Epithelial cell of esophagus (primary cell): ENCODE results near the genes ESCO1, SNRPD1 and CABLES1.

DNA sequence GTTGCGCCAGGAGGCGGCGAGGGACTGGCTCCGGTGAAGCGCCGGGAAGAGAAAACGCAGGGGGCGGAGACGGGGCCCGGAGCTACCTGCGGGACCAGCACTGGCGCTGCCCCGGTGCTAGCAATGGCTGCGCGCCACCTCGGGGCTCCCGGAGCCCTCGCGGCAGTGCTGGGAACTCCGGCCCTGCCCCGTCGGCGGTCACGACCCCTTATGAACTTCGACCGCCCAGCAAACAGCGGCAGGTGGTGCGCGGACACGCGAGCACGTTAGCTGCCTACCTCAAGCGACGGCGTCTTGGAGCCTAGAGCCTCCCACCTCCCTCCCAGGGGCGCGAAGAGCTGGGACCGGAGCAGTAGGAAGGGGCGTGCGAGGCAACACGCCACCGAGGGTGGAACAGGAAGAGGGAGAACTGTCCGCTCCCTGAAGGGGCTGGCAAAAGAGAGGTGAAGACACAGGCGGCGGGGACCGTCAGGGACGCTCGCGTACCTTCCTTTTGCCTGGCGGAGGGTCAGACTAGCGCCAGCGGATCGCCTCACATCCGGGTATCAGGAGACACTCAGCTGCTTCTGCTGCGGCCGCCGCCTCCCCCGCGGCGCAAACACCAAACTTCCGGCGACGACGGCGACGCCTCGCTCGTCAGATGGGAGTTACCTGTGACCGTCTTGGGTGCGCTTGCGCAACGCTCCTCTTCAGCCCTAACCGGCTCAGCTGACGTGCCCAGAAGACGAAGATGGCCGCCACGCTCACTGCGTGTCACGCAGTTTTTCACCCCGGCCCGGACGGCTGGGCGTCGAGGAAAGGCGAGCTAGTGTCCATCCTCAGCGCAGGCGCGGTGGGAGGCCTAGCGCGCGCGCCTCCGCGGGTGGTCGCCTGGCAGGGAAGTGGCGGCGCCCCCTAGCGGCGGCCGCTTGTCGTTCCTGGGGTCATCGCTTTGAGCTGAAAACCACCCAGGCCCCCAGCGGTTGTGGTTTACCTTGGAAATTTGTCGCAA lies at the start of gene ESCO1:
ESCO1 (minus strand) TSS at position 568 of the 991 bp plus-strand sequence.
- RRBS: 1% methylated on average over 36 of the region's 104 CpGs

GRCh38 chr18:21611994-21613159 lies at the start of gene SNRPD1:
SNRPD1 (plus strand) TSS chr18:21612314.
- RRBS: 1% methylated on average over 19 of the region's 65 CpGs

GRCh38 chr18:21635711-21636526 lies 23.8 kb downstream of the SNRPD1 start:
- RRBS: no CpG with 5 or more reads among the region's 12 CpGs

DNA sequence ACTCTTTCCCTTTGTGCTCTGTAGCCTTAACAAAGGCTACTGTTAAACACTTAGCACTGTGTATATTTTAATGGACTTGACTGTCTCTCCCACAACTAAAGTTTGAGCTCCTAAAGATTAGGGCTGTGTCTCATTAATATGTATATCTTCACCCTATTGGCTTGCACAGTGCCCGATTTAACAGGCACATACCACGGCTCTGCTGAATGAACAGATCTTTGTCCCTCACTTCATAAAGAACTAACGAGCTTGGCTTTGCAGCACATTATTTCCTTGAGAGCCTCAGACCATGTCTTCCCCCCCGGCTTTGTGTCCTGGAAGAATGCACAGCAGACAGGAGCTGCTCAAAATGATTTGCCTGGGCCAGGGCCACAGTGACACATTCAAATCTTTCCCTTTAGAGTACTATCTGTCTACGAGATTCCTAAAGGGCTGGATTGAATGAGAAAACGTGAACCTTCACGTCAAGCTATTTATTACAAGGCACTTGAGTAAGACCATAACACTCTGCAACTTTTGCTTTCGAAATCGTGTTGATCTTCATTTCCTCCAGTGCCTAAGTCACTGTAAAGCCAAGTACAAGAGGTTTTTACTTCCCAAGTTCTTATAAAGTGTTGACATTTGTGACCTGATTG lies 22.0 kb downstream of the ABHD3 start:
- RRBS: no CpG with 5 or more reads among the region's 9 CpGs

- RRBS: 3% methylated on average over 5 of the region's 19 CpGs
Measured at GRCh38 chr18:21704866-21705115, 217 bp upstream of the ABHD3 start.

DNA sequence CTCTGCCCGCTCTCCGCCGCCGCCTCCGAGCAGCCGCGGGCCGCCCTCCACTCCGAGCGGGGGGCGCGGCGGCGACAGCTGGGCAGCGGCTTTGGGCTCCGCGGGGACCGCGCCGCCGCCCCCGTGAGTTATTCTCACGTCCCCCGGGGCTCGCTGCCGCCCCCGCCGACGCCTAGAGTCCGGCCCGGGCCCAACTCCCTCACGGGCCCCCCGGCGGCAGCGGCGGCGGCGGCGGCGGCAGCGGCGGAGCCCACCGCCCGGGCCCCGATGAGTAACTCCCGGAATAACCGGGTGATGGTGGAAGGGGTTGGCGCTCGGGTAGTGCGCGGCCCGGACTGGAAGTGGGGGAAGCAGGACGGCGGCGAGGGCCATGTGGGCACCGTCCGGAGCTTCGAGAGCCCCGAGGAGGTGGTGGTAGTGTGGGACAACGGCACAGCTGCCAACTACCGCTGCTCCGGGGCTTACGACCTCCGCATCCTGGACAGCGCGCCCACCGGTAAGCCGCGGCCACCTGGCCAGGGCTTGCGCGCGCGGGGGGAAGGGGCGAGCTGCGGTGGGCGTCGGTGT lies 808 bp downstream of the MIB1 start:
- RRBS: 2% methylated on average over 36 of the region's 77 CpGs

DNA sequence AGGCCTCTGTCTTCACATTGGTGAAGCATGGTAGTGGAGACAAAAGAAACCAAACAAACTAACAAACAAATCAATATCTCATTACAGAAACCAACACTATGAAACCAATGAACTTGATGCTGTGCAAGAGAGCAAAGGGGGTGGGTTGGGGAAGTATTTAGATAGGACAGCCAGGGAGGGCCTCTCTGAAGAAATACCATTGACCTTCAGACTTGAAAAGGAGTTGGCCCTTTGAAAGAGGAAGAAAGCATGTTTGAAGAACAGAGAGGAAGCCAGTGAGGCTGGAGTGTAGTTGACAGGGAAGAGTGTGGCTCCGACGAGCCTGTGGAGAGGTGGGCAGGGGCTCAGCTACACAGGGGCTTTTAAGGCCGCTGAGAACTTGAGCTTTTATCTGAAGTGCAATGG lies 151.0 kb upstream of the GATA6 start:
- RRBS: no CpG with 5 or more reads among the region's 3 CpGs

DNA sequence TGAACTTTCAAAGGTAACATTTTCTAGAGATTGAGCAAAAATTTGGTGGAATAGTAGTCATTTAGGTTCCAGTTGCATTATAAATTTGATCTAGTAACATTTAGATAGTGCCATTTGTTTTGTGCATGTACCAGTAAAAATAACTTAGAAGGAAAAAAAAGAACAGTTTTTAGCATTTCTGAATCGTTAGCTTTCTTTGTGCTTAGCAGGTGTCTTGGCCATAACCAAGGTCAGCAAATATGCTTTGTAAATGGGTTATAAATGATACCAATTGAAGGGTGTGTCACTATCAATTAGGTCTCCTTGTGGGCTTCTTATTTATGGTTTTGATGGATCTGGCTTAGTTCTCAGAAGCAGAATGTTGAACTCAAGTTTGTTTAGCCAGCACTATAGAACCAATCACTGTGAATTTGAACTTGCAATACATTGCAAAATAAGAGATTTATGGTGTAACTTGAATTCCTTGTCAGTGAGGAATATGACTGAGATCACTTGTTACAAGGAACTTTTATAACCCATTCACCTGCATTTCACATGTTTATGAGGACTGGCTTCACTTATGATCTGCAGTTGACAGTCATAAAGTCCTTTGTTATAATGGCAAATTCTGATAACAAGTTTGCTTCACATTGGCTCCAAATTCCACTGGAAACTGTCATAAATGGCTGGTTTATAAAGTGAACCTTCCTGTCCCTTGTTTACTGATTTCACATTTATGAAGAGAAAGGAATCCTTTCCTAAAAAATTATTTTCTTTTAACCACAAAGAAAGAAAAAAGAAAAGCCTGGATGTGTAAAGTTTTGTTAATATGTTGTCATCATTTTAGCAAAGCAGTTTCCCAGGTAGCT lies 9.8 kb downstream of the GATA6 start:
- RRBS: no CpG with 5 or more reads among the region's 1 CpG

DNA sequence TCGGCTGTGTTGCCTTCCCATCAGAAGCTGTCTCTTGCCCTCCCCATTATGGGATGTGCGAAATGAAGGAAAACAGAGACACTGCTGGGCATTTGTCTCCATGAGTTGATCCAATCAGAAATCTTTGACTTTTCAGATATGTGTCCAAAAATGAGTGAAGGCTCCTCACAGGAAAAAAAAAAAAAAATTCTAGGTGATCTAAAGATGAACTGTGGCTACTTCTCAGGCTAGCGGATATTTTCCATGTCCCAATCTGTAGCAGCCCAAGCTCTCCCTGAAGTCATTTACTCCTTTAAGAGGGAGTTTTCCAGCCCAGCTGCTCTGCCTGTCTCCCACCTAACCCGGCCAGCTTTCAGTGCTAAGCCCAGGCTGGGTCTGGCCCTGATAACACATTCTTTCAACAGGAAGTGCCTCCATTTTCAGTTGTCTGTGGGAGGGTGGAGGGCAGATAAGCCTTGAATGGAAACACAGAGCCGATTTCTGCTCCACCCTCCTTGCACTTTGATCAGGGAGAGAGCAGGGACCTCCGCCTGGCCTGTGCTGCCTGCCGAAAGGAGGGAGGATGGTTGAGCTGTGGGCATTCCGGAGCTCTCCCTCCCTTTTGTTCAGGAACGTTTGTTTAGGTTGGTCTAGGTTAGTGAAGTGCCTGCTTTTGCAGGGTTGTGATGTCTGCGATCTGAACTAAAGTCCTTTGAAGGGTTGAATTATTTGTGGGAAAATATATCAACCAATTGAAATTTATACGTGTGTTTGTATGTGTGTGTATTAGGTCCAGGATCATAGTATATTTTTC lies 24.7 kb downstream of the GATA6 start:
- RRBS: no CpG with 5 or more reads among the region's 11 CpGs

DNA sequence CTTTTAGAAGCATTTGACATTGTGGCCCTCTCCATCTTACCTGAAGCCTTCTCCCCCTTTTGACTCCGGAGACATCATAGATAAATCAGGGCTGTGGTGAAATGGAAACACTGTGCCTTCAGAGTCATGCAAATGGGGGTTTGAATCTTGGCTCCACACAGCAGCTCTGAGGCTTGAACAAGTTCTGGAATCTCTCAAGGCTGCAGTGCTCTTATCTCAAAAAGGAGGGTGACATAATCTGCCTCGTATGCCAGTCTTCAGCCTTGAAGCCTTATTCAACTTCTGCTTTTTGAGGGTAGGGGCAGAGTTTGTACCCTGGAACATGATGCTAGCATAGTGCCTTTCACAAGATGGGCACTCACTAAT lies 42.2 kb downstream of the GATA6 start:
- RRBS: no CpG with 5 or more reads among the region's 2 CpGs

DNA sequence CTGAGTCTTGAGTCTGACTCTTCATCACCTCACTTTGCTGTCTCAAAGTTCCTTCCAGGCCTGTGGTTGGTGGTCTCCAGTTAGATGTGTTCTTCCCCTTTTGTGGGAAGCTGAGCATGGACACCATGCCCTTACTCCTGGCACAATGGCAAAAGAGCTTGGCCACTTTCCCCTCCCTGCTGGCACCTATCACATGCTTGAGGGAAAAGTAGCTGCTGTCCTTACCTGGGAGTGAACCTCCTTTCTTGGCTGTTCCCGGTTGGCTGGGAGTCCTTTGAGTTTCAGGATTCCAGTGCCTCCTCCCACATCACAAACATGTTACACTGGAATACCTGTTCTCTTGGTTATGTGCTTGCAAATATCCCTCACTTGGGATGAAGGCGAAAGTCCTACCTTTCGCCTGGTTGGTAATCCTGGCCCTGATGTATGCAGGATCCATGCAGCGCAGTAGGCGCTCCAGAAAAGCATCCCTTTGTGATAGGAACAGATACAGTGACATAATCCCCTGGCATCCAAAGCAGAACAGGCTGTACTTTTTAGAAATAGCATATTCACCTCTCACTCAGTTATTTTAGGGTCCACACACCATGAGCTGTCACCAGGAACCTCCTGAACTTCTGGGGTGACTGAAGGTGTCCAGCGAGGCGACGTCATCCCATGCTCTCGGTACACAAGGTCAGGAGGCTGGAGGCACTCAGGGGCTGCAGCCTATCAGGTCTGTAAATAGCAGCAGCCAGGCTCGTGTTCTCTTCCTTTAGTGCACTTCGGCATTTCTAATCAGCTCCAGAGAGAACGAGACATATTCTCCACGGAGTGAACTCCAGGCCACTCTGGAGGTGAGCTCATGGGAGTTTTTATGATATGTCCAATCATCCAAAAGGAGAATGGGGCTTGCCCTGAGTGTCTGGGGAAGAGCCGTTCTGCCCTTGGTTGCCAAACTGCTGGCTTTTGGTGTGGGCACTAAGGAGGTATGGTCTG lies 98.1 kb downstream of the GATA6 start:
- RRBS: no CpG with 5 or more reads among the region's 14 CpGs

- RRBS: no CpG with 5 or more reads among the region's 6 CpGs
Measured at GRCh38 chr18:22488424-22489135, 70.9 kb upstream of the CTAGE1 start.

GRCh38 chr18:22494659-22495239 lies 77.0 kb upstream of the CTAGE1 start:
- RRBS: no CpG with 5 or more reads among the region's 2 CpGs

- RRBS: no CpG with 5 or more reads among the region's 8 CpGs
Measured at GRCh38 chr18:22556538-22557351, 139.0 kb upstream of the CTAGE1 start.

- RRBS: no CpG with 5 or more reads among the region's 3 CpGs
Measured at GRCh38 chr18:22704394-22704634, 228.8 kb upstream of the RBBP8 start.

DNA sequence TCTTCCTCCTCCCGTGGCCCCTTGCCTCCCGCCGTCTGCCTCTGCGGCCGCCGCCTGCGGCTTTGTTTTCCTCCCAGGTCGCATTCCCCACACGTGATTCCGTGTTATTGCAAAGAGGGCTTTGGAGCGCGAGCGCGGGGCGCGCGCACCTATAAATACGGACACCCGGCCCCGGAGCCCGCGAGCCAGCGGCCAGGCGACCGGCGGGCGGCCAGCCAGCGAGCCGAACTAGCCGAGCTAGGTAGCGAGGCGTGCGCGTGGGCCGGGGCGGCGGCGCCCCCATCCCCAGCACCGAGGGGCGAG lies at the start of gene CABLES1:
CABLES1 (plus strand) TSS at position 181 of the 303 bp plus-strand sequence.
- RRBS: 1% methylated on average over 11 of the region's 40 CpGs

DNA sequence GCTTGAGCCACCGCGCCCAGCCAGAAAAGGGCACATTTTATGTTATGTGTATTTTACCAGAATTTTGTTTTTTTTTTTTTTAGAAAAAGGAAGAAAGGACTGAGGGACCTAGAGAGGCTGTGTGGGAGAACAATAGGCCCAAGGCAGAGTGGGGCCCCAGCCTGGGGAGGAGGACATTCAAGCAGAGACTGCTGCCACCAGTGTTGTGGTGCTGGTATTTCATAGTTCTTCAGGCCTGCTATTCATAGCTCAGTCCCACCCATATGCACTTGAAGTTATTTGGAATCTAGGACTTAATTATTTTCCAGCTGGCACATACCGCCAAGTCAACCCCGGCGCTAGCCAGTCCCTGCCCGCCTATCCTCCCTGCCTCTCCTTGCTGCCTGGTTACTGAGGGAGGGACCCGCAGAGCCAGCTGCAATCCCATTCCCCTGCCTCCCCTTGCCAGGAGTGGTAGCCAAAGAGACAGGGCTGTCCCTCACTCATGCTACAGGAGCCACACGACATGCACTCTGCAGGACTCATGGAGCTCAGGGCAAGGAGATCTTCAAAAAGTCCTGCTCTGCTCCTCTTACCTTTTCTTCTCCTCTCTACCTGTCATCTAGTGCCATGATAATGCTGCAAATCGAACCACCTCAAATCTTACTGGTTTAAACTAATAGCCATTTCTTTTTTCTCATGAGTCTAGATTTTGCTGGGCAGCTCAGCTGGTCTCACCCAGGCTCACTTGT lies 141.2 kb downstream of the CABLES1 start:
- RRBS: no CpG with 5 or more reads among the region's 9 CpGs

DNA sequence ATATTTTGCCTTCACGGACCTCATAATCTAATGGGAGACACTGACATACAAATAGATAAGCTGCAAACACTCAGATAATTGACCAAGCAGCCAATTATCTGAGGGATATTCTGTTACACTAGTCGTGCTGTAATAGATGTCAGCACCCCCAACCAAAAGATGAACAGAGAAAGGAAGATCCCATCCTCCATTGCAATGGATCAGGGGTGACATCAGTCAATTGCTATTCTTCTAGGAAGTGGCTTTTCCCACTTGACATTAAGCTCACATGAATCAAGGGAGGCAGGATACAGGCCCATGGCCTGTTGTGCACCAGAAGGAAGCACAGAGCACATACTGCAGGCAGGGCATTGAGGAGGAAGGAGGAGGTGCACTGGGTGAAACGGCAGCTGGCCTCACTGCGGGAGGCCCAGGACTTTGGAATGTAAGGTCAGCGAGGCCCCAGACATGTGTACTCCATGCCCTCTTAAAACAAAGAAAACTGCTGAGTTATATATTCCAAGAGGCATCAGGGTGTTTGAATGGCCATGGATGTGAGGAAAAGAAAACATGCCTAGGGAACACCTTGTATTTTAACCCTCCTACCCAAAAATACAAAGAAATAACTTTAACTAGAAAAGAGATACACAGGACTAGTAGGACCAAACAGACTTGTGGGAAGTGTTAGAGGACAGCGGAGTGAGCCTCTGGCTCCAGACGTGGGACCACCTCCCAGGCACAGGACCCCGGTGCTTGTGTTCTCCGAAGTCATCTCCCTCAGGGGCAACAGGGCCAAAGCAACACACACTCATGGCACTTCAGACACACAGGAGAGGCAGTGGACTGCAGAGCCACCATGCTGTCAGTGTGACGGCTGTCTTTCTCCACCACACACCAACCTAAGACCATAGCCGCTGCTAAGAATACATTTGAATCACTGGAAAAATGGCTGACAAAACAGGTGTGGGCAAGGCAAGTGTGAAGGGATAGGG lies 36.2 kb downstream of the TMEM241 start:
- RRBS: no CpG with 5 or more reads among the region's 11 CpGs